ENCODE results near the genes DYNLT5 and SLC35D1.

GRCh38 chr1:65527043-65527525 is 106.6 kb downstream of the LEPR start:
- PRO-cap: no peak

DNA sequence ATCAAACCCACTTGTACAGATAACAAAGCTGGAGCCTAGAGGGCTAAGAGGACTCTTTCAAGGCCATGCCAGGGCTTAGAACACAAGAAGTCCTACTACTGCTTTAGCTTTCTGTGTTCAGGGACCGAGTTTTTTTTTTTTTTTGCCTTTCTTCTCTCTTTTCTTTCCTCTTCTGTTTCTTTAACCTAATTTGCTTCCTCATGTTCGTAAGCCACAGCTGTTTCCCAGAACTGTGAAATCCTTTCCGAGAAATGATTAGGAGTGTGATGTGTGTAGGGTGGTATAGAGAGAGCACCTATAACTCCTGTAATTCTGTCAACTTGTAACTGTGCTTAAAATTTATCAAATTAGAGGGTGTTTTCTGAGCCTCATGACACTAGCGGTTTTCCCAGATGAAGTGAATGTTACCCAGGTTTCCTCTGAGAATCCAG is 259.7 kb downstream of the PDE4B start:
- PRO-cap: unidirectional peak, minus-strand start at position 139 of the sequence

DNA sequence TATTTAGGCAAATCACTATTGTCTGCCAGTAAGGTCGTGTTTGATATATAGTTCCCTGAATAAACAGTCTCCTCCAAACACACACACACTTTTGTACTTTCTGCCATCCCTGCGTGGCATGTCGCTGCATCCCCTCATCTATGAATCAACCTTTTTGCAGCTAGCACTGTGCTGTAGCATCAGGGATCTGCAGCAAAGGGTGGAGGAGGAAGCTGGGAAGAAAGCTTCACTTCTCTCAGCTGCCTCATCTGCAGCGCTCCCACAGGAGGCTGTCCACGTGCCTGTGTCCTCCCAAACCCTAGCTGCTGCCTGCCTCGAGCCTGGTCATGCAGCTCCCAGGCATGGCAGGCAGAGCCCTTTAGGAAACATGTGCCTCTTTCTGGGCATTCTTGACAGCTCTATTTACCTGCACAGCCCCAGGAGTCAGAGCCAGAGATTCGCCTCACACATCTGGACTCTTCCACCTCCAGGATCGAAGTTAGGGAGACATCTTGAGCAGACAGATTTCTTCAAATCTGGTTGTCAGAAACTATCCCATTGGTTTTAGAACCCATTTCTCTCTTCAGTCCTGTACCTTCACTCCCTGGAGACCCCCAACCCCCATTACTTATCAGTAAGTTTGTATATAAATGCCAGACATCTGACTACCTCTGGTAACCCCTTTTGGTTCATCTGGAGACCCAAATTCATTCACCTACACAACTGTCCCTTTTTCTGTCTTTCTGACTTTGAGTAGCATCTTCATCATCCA is 262.0 kb upstream of the SGIP1 start:
- PRO-cap: no peak

- PRO-cap: no peak
Measured at GRCh38 chr1:66296281-66296656, 237.7 kb upstream of the SGIP1 start.

DNA sequence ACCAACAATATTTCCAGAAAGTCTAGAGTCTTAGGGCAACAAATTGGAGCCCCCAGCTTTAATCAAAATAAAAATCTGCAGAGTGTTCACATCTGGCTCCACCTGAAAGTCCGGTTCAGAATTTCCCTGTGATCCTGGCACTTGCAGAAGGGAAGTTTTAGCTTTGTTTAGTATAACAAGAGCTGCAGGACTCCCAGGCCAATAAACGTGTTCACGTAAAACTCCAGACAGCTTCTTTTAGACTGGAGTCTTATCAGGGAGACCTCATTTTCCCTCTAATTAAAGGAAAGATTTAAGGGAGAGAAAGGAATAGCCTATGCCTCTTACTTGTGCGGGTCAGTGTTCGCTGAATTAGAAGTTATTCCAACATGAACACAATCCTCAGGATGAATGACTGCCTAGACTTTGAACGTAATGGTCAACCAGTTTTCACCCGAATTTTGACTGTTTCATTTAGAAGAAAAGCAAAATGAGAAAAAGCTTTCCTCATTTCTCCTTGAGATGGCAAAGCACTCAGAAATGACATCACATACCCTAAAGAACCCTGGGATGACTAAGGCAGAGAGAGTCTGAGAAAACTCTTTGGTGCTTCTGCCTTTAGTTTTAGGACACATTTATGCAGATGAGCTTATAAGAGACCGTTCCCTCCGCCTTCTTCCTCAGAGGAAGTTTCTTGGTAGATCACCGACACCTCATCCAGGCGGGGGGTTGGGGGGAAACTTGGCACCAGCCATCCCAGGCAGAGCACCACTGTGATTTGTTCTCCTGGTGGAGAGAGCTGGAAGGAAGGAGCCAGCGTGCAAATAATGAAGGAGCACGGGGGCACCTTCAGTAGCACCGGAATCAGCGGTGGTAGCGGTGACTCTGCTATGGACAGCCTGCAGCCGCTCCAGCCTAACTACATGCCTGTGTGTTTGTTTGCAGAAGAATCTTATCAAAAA is 202.1 kb upstream of the SGIP1 start:
- PRO-cap: unidirectional peak, plus-strand start at position 170 of the sequence; bidirectional peak, plus-strand start at position 662 of the sequence, minus-strand start at position 661 of the sequence

GRCh38 chr1:66365460-66366154 is 168.3 kb upstream of the SGIP1 start:
- PRO-cap: no peak

DNA sequence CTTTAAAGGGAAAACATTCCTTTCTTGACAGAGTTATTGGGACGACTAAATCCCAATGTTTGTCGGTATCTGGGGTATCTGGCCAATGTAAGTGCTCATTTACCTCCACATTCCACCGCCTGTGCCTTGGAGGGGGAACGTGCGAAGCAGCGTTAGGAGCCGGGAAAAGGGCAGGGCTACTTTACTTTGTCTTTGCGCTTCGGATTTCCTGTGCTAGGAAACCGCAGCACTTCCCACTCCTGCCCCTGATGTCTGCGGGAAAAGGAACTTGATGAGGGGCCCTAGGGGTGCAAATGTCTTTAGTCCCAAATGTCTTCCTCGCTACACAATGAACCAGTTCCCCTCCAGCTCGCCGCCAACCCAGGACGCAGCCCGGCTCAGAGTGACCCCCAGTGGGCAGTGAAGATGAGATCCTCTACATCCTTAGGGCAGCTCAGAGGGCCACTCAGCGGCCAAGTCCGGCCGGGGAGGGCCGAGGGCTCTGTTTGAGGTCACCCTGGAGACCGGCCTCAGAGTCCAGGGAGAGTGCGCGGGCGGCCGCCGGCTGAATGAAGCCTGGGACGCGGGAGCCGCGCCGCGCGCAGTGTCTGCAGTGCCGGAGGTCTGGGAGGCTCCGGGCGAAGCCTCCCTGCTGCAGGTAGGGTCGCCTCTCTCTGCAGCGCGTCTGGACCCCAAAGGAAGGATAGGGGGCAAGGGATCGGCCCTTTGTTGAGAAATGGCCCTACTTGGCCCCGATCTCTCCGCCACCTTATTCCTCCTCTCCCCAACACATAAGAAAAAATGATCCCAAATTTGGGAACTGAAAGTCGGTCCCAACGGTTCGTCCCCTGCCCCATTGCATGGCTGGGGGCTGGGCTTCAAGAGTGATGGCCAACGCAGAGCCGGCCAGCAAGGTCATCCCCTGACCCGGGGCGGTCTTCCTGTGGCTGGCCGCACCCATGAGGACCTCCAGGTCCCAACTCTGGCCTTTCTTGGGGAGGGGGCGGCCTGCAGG is at the start of gene DYNLT5:
TSS of gene DYNLT5 (plus strand) at position 512 of the 994 bp plus-strand sequence.
- PRO-cap: no peak

DNA sequence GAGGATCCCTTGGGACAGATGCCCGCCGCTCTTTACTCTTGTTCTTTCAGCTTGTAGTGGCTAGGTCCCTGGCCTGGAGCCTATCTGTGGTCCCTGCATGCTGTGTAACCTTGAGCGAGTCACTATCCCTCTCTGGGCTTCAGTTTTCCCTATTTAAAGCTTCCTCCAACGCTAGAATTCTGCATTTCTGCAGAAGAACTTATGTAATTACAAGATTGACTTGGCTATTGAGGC is 769 bp downstream of the MIER1 start:
- PRO-cap: no peak

DNA sequence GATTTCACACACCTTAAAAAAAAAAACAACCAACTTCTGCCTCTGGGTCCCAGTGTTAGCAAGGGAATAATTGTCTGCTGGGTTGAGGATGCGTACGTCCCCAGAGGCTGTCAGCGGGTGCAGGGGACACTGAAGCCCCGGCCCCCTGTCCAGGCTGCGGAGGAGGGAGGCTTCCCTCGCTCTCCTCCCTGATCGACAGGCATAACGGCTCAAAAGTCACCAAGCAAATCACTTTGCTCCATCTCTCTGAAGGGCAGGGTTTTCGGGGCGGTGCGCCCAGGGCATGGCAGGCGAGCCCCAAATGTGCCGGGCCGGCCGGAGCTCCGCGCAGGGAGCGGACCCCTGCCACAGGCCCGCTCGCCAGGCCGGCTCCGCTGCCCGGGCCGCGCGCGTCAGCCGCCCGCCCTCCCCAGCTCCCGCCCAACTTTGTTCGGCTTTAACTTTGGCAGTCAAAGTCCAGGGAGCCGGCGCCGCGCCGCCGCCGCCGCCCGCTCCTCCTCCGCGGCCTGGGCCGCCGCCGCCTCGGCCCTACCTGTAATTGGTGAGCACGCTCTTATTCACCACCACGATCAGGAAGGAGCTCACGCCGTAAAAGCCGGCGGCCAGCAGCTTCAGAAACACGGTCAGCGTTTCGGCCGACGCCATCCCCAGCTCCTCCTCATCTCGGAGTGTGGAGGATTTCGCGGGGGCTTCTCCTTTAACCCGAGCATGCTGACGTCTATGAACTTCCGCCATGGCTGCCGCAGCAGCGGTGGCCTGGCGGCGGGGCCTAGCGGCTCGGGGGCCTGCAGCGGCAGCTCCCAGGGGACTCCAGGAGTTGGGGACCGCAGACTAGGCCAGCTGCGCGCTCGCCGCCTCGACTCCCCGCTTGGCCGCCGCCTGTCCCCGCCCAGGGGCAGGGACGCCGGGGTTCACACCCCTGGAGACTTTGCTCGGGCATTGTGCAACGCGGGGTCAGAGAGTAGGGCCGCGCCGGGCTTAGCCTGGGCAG is at the start of gene SLC35D1:
TSS of gene SLC35D1 (minus strand) at position 870 of the 991 bp plus-strand sequence.
- PRO-cap: bidirectional peak, plus-strand start at position 452 of the sequence, minus-strand start at position 364 of the sequence; bidirectional peak, plus-strand start at position 556 of the sequence, minus-strand start at position 515 of the sequence; bidirectional peak, plus-strand start at position 734 of the sequence, minus-strand start at position 672 of the sequence; bidirectional peak, plus-strand start at position 942 of the sequence, minus-strand start at position 883 of the sequence

- PRO-cap: no peak
Measured at GRCh38 chr1:67424478-67425356, 5.5 kb downstream of the SERBP1 start.

DNA sequence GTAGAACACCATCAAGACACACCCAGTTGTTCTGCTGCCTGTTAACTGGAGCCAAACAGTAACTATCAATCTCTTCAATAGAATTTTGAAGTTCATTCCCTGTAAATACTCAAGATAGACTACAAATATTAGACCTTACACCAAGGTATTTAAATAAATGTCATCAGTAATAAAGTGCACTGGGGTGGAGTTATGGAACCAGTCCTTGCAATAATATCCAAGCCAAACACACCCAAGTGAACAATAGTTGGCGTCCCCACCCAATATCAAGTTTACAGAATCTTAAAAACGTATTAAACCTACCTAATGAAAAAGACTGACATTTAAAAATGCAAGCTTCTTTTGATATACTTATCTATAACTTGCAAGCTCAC is 2.8 kb downstream of the SERBP1 start:
- PRO-cap: no peak

DNA sequence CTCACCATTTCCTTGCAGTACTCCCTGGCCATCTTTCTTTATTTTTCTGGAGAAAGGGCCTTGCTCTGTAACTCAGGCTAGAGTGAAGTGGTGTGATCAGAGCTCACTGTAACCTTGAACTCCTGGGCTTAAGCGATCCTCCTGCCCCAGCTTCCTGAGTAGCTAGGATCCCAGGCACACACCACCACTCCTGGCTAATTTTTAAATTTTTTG is 94.8 kb upstream of the SERBP1 start:
- PRO-cap: no peak

- PRO-cap: no peak
Measured at GRCh38 chr1:67558405-67558711, 126.6 kb upstream of the GADD45A start.

DNA sequence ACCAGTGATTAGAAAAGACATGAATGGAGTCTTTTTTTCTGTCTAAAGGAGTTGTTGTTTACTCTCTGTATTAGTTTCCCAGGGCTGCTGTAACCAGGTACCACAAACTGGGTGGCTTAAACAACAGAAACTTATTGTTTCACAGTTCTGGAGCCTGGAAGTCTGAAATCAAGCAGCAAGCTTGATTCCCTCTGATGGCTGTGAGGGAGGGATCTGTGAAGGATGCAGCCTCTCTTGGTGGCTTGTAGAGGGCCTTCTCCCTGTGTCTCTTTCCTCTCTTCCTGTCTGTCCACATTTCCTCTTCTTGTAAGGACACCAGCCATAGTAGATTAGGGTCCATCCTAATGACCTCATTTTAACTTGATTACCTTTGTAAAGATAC is 104.9 kb upstream of the GADD45A start:
- PRO-cap: no peak

- PRO-cap: no peak
Measured at GRCh38 chr1:67646557-67647192, 38.3 kb upstream of the GADD45A start.

DNA sequence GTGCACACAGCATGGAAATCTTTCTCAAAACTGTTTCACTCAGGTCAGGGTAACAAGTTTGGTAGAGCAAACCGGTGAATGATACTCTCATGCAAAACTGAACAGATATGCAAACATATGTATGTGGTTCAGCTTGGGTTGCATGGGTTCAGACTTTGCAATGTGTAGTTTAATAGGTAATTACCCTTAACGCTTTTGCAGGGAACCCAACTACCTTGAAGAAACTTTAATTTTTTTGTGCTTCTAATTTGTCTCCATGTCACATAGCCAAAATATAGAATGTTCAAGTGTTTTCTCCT is 2.2 kb downstream of the GADD45A start:
- PRO-cap: no peak

- PRO-cap: no peak
Measured at GRCh38 chr1:67700485-67701454, 15.8 kb downstream of the GADD45A start.

- PRO-cap: unidirectional peak, minus-strand start at chr1:67749822; bidirectional peak, plus-strand start at chr1:67750347, minus-strand start at chr1:67750081
Measured at GRCh38 chr1:67749360-67750136, 64.5 kb downstream of the GADD45A start.

DNA sequence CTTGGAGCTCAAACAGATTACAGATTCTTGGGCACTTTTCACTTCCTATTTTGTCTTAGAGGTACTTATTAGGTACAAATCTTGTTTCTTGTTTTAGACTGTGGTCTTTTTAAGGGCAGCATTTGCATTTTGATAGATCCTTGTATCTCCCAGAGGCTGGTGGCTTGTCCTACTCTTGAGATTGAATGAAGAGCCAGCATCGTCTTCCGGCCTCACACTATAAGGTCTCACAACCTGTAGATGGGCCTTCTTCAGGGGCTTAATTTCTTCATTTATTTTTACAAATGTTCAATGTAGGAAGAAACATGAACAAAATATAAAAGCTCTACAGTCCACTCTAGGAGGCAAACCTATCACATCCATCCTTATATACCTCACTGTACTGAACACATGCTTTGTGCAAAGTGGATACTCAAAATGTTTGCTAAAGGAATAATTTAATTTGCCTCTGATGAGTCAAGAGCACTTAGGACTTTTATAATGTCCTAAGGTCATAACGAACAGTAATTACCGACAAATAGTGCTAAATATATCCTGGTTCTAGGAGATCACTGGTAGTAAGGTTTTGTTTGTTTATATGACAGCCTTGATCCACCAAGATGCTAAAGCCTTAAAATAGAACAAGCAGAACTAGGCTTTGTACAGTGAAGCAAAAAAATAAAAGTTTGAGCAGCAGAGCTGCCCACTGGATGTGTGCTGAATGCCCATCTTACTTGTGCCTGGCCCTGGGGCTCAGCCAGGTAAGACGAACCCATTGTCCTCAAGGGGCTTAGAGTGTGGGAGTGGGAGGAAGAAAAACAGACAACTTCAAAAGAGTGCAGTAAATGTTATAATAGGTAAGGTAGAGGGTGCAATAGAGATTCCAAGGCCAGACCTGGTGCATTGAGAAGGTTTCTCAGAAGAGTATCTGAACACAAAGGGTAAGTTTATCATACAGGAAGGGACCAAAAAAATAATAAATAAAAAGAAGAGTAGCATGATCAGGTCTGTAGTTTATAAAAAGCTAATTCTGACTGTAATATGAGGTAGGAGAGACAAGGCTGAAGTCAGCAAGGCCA is 70.6 kb downstream of the GADD45A start:
- PRO-cap: no peak

GRCh38 chr1:67789558-67790114 is 43.6 kb downstream of the GNG12 start:
- PRO-cap: no peak

Data from tibial artery (tissue), 1 donor.